Fallopian tube (tissue), 1 donor: ENCODE measurements around a stretch of chr13.

GRCh38 chr13:18489844-18490311, 691.7 kb downstream of the TUBA3C start:
- PRO-cap = no peak

DNA sequence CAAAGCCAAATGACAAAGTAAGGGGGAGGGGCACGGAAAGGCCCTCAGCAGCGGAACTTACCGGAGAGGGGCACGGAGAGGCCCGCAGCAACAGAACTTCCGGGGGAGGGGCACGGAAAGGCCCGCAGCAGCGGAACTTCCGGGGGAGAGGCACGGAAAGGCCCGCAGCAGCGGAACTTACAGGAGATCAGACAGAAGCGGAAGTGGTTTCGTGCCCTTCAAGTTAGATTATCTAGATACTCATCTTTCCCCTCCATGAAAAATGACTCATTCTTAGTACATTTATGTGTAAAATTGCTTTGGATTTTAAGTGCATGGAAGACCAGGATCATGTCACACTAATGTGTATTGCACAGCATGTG, 25.6 kb upstream of the TPTE2 start:
- PRO-cap = no peak

- PRO-cap = no peak
Measured at GRCh38 chr13:19646179-19646751, 12.8 kb downstream of the MPHOSPH8 start.

DNA sequence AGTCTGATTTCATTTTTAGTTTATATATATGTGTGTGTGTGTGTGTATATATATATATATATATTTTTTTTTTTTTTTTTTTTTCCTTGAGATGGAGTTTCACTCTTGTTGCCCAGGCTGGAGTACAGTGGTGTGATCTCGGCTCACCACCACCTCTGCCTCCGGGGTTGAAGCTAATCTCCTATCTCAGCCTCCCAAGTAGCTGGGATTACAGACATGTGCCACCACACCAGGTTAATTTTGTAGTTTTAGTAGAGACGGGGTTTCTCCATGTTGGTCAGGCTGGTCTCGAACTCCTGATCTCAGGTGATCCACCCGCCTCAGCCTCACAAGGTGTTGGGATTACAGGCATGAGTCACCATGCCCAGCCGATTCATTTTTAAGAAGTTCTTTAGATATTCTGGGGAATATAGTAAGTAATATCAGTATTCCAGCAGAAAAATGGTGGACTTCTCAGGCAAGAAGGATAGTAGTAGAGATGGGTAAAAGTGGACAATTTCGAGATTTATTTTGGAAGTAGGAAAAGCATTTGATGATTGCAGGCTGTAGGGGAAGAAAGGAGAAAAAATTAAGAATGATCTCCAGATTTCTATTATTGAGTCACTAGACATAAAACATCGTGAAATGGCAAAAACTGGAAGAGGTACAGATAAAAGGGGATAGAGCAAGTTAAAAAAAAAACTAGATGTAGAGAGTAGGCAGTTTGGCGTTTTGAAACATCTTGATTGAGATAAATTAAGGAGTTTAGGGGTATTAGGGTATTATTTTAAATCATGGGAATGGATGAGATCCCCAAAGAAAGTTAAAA, 12.9 kb downstream of the ZMYM2 start:
- PRO-cap = no peak

- PRO-cap = no peak
Measured at GRCh38 chr13:19985819-19986222, 27.3 kb downstream of the ZMYM2 start.

DNA sequence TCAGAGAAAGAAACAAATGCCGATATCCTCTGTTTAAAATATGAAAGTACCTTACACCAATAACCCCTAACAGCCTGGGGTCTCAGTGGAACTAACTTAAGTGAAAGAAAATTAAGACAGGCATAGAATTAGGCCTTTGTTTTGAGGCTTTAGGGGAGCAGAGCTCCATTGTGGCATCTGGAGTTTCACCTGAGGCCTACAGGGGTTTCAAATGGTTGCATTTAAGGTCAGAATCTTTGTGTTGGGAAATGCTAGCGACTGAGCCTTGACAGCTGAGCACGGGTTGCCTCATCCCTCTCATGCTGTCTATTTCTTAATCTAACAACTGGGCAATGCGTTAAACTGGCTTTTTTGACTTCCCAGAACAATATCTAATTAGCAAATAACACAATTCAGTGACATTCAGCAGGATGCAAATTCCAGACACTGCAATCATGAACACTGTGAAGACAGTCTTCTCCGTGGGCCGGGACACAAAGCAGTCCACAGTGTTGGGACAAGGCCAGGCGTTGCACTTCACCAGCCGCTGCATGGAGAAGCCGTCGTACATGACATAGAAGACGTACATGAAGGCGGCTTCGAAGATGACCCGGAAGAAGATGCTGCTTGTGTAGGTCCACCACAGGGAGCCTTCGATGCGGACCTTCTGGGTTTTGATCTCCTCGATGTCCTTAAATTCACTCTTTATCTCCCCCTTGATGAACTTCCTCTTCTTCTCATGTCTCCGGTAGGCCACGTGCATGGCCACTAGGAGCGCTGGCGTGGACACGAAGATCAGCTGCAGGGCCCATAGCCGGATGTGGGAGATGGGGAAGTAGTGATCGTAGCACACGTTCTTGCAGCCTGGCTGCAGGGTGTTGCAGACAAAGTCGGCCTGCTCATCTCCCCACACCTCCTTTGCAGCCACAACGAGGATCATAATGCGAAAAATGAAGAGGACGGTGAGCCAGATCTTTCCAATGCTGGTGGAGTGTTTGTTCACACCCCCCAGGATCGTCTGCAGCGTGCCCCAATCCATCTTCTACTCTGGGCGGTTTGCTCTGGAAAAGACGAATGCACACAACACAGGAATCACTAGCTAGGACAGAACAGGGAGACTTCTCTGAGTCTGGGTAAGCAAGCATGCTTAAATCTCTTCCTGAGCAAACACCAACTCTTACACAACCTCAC, 3.8 kb downstream of the GJB2 start:
- PRO-cap = no peak

- PRO-cap = no peak
Measured at GRCh38 chr13:20219368-20219750, 12.8 kb downstream of the GJB6 start.

DNA sequence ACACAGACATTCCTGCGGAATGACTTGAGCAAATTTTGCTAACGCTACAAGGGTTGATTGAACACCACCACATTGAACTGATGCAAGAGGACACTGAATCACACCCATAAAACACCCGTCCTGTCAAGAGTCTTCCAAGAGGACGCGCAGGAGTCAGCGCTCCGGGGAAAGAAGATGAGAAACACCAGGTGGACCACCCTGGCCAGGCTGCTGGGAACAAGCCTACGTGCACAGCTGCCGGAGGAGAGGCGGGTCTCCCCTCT, 105.6 kb downstream of the CRYL1 start:
- PRO-cap = no peak

GRCh38 chr13:20482774-20483257, 42.8 kb downstream of the CRYL1 start:
- PRO-cap = no peak

DNA sequence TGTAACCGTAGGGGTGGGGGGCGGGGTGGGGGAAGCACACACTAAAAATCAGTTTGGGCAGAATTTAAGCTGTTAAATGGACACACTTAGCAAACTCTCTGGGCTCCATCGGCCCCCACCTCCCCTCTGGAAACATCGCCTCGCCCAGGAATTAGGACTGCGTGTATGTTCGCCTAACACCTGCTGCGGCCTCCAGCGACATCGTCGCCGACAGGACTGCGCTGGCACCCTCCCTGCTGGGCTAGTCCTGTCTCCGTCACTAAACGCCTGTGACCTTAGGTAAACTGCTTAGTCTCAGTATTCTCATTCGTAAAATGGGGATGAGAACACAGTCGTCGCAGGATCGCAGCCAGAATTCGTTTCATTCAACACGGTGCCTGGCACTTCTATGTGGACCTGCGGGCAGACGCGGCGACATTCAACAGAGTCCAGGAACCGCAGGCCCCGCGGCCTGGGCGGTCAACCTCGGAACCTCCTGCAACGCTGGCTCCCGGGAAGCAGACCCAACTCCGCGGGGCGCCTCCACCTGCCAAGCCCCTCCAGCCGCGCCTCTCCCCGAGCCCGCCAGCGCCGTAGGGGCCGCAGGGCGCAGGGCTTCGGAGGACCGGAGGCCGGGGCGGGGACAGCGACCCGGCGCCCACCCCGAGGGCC, 501 bp downstream of the CRYL1 start:
- PRO-cap = unidirectional peak, plus-strand start at position 201 of the sequence

GRCh38 chr13:20573207-20573550, 6.2 kb downstream of the IFT88 start:
- PRO-cap = no peak

DNA sequence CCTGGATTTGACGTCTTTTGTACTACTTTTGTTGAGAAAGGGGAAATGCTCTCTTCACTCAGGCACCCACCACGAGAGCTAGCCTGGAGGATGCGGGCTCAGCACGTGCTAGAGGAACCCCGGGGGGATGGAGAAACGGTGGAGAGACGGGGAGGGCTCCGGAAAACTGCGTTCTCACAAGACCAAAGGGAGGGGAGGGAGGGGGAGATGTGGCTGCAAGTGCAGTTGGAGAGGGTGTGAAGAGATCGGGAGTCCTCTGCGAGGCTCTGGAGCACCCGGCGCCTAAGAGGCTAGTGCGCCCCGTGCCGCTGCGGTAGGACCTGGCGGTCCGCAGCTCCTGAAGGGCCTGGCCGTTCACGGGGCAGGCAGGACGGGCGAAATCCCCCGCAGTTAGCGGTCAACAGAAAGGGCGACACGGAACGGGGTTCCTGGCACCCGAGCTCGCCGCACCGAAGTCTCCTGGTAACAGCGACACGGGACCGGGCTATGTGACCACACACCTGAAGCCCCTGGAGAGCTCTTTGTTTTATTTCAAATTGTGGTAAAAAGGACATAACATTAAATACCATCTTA, 43.5 kb upstream of the XPO4 start:
- PRO-cap = no peak

DNA sequence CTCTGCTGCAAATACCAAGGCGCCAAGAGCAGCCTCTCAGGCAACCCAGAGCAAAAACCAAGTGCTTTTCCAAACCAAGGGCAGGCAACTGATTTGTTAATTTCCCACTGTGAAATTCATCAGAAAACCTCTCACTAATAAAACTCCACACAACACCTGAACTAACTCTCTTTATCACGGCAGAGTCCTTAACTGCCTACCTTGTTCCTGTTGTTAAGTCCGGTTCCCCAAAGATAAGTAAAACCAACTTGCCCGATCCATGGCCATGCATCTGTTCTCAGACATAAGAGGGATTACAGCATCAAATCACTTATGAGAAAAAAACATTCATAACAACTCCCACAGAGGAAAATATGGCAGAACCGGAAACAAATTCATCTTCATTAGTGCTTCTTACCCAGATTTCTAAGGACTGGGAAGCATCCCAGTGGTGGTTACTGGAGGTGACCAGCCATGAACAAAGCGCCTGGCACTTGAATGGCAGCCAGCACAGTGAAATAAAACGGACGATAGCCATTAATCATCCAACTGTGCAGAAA, 44.6 kb downstream of the LATS2 start:
- PRO-cap = no peak

- PRO-cap = no peak
Measured at GRCh38 chr13:21045799-21046384, 15.5 kb downstream of the LATS2 start.

GRCh38 chr13:21054285-21055132, 6.9 kb downstream of the LATS2 start:
- PRO-cap = no peak

GRCh38 chr13:21232147-21233075, 56.0 kb downstream of the MRPL57 start:
- PRO-cap = no peak

GRCh38 chr13:21297631-21298900, 121.6 kb downstream of the MRPL57 start:
- PRO-cap = bidirectional peak, plus-strand start at chr13:21298210, minus-strand start at chr13:21298091

- PRO-cap = no peak
Measured at GRCh38 chr13:21429824-21430414, 29.2 kb downstream of the ZDHHC20 start.

DNA sequence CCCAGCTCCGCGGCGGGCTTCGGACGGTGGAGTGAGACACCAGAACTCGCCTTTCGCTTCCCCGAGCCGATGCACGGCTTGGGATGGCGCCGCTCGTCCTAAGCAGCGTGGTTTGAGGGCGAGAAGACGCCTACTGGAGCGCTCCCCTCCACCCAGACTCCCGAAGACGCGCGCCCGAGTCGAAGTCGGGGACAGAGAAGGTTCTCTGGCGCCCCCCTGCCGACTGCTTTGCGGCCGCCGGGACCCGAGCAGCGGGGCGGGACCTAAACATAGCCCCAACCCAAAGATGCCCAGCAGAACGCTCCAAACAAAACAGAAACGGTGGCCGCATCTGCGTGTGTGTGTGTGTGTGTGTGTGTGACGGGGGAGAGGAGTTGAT, 671 bp upstream of the FGF9 start:
- PRO-cap = no peak

- PRO-cap = no peak
Measured at GRCh38 chr13:21801879-21802264, 131.0 kb downstream of the FGF9 start.